Occipital lobe (tissue), 2 donors: ENCODE measurements around the gene ALB.

DNA sequence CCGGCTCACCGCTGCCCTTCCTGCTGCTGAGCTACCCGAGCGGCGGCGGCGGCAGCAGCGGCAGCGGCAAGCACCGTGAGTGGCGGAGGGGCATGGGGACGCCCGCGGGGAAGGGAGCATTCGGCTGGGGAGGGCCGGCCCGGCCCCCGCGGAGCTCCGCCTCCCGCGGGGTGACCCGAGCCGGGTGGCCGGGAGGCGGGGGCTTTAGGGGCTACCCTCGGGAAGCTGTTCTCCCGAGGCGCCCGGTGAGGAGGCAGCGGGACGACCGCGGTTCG lies 16.6 kb upstream of the RUFY3 start:
- RAMPAGE, long total RNA, result no peak

DNA sequence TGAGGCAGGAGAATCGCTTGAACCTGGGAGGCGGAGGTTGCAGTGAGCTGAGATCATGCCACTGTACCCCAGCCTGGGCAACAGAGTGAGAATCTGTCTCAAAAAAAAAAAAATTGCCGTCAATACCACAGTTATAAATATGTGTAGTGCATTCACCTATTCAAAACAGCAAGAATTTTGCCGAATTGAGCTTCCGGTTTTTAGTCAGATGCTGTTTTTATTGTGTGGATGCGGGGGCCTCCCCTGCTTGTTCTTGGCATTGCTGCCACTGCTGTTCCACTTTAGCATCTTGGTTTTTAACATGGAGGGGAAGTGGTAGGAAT lies 25.2 kb downstream of the MOB1B start:
- RAMPAGE, long total RNA, result no peak

DNA sequence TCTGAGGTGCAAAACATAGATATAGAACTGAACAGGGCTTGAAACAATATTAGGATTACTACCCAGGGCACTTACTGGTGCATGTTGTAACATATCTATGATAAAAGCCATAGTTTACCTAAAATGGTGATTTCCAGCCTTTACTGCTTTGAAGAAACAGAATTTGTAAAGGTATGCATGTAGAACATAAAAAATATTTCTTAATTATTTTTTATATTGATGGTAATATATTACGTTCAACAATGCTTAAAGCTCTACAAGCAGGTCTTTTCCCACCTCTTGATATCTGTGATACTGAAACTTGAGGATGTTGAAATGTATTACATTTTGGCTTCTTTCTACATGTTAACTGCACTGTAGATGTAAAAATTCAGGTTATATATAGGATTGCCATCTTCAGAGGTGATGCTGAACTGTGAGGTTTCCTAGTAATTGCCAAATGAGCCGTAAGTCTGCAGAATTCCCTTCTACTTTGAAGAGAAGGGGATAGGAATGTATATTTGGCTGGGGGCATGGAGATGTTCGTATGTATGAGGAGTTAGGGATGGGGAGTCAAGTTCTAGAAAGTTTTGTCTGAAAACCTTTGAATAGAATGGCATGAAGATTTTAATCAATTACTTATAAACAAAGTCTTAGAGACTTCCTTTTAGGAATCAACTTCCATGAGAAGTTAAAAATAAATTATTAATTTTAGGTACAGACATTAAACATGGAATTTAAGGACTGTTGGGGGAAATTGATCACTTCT lies 10.8 kb upstream of the DCK start:
- RAMPAGE, long total RNA, result no peak

- RAMPAGE, long total RNA, result no peak
Observed at GRCh38 chr4:71187593-71187801, 438 bp downstream of the SLC4A4 start.

DNA sequence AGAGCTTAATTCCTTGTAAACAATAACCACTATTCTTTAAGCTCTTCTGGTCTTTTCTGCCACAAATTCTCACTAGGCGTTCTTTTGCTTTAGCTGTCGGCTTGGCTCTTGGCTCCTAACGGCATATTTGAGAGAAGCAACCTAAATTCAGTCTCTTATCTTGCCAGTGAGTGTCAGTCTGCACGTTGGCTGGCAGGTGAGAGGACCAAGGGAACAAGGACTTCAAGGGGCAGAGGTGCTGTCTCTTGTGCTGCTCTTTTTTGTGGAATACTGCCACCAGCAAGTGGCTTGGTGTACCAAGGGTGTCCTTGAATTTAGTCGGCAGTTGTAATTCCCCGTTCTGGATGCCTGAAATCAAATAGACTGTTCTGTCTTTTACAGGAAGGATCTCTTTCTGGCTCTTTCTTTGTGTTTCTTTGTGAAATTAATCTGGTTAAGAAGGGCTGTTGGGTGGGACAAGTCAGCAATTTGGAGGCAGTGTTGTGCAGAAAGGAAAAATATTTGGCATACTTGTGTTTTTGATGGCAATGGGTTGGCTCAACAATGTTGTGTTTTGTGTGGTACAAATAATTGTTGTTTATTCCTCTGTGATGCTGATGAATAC lies 74.0 kb downstream of the SLC4A4 start:
- RAMPAGE, long total RNA, result no peak

GRCh38 chr4:72568816-72569067 lies 279 bp downstream of the ADAMTS3 start:
- RAMPAGE, long total RNA, result no peak

GRCh38 chr4:72896412-72897005 lies 173.0 kb downstream of the COX18 start:
- RAMPAGE, long total RNA, result no peak

GRCh38 chr4:73098022-73098551 lies 28.6 kb upstream of the COX18 start:
- RAMPAGE, long total RNA, result no peak

DNA sequence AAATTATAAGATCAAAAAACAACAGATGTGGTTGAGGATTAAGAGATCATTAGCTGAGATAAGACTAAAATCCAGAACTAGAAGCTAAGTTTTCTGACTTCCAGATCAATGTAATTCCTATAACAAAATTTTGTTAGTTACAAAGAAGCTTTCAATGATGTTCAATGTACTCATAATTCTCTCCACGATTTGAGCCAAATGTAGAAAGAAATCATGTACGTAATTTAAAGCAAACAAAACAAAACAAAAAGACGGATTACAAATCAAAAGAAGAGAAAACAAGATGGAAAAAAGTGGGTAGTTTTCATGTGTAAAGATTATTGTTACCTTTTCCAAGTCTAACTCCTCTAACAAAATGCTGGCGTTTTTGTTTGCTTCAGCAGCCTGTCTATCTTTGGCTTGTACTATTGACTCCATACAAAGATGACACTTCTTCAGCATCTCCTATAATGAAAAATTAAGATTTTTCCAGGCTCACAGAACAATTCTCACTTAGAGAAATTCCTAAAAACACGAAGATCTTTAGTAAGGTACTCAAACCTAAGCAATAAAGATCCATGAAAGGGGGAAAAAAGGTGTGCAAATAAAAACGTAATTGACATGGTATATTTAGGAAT lies 44.1 kb upstream of the COX18 start:
- RAMPAGE, long total RNA, result no peak

DNA sequence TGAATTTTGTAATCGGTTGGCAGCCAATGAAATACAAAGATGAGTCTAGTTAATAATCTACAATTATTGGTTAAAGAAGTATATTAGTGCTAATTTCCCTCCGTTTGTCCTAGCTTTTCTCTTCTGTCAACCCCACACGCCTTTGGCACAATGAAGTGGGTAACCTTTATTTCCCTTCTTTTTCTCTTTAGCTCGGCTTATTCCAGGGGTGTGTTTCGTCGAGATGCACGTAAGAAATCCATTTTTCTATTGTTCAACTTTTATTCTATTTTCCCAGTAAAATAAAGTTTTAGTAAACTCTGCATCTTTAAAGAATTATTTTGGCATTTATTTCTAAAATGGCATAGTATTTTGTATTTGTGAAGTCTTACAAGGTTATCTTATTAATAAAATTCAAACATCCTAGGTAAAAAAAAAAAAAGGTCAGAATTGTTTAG lies at the start of gene ALB:
Gene ALB, plus strand, starts transcription at position 110 of the 437 bp plus-strand sequence.
- RAMPAGE, long total RNA, result no peak

GRCh38 chr4:73589872-73591215 lies 29.9 kb downstream of the RASSF6 start:
- RAMPAGE, long total RNA, result no peak

GRCh38 chr4:73603812-73604322 lies 16.4 kb downstream of the RASSF6 start:
- RAMPAGE, long total RNA, result no peak

DNA sequence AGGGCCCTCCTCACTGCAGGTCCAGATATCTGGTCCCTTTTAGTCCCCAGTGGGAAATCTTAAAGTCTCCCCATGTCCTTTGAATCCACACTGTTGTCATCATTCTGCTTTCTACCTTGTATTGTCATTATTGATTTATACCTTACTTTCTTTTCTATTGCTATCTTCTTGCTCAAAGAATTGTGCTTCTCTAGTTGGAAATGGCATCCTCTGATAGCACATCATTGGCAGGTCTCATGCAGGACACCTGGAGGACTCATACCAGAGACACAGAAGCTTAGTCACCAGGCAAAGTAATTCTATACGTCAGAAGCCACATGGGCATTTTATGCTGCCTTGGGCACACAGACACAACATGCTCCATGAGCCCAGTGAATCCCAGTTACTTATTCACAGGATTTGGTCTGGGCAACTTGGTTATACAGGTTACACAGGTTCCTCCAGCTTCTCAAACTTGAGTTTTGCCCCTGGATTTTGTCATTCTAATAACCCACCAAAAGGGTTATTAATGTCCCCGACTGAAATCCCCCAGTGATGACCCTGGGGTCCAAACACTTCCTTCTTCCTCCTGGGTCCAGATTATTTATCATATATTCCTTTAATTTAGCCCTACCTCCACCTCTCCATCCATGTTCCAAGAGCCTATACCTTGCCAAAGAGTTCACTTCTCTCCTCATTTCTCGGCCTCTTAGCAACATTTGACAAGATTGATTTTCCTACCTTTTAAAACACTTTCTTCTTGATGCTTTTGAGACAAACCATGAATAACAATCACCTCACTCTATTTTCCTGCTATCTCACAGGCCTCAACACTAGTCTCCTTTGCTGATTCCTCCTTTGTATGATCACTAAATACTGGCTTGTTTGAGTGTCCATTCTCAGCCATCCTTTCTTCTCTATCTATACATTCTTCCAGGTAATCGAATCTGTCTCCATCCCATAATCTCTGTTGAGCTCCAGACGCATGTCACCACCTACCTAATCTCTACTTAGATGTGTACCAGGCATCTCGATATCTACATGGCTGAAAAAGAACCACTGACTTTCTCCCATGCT lies 6.9 kb downstream of the RASSF6 start:
- RAMPAGE, long total RNA, result no peak

DNA sequence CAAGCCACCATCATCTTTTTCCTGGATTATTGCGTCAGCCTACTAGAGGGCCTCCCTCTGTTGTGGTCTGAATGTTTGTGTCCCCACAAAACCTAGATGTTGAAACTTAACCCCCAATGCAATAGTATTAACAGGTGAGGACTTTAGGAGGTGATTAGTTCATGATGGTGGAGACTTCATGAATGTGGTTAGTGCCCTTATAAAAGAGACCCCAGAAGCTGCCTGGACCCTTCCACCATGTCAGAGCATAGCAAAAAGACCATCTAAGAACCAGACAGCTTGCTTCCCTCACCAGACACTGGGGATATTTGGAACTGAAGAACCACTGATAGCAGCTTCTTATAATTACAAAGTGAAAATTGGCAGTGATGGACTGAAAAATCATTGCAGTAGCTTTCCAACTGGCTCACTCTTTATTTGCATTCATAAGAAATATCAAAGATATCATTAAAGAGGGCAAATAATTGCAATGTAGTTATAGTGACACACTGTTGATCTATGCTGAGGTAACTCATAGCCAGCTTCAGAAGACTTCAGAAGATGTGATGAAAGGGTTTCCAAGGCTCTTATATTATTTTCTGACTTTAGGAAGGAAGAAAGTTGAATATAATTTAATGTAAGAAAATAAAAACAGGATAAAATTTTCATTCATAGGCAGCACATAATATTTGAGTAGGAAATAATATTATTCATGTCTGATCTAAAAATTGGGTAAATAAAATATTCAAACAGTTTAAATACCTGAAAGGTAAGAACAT lies 5.8 kb downstream of the RASSF6 start:
- RAMPAGE, long total RNA, result no peak

- RAMPAGE, long total RNA, result no peak
Observed at GRCh38 chr4:73615589-73616085, 4.6 kb downstream of the RASSF6 start.

DNA sequence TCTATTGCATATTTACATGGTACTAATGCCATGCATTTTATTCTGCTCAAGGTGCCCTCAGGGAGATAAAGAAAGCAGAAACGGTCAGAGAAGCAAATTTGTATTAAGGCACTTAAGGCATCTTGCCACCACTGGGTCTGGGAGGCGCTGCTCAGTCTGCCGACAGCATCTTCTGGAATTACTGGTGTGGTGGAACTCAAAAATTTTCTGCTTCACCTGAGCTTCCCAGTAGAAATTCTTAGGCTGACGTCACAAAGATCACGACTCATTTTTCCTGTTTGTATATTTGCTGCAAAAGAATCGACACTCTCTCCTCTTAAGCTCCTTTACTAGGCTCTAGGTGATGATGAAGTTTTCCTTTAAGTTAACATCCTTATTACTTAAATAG lies 3.0 kb downstream of the RASSF6 start:
- RAMPAGE, long total RNA, result no peak

GRCh38 chr4:74096075-74096312 lies 3.0 kb downstream of the CXCL2 start:
- RAMPAGE, long total RNA, result no peak

- RAMPAGE, long total RNA, result no peak
Observed at GRCh38 chr4:74098205-74099043, 571 bp downstream of the CXCL2 start.

DNA sequence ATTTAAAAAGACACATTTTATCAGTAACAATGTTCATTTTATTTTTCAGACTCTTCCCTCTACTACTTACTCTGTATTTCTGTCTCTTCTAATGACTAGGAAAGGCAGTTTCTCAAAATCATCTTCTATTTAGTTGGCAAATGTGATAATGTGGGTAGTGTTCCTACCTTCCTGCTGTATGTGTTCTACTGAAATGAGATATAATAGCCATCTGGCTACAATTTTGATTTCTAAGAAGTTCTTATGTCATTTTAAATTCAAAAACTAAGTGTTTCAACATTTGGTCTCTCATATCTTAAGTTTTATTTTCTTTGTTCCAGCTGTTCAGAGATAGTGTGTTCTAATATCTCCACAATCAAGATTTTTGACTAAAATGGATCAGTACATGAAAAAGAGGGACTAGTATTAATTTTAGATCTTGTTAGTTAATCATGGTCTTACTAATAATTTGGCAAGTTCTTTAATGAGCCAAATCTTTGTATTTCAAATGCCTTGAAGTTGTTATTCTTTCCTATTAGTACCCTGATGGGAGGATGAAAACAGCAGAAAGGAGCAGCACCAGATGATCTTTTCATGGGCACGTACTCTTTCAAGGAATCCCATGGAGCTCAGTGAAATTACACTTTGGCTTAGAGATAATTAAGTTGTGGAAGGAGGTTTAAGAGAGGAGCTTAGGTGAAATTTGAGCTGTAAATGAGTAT lies 3.5 kb downstream of the MTHFD2L start:
- RAMPAGE, long total RNA, result no peak

GRCh38 chr4:74440193-74440693 lies 4.7 kb upstream of the AREG start:
- RAMPAGE, long total RNA, result no peak